ENCODE data around the genes SPDYE11 and ABHD11.

DNA sequence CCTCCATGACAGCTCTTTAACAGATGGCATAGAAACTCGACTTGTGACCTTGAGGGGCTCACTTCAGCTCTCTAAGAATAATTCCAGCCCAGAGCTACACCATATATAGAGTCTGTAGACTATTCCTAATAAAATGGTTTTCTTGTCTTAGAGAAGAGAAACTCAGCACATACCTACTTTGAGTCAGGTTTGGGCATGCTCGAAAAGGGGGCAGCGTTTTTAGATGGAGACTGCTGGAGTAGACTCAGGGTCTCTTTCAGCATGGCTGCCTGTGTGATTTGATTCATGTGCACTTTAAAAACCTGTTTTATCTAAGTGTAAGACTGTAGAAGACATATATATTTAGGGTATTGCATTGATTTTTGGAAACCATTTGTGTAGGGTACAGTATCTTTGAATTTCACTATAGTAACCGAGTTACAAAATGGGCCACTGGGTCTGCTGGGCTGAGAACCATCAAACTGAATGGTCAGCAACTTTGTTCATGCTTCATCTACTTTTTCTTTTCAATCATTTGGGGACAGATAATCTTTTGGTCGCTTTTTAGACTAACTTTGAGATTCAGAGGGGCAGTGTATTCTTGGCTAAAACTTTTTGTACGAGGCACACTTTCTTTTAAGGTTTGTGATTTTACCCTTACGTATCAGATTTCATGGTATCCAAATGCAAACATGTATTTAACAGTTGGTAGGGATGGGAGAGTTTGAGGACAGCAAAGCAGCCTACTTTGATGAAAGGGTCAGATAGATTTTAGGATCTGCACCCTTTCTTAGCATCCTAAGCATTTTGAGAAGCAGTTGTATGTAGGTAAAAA, 346.1 kb downstream of the AUTS2 start:
- PRO-cap: no peak
- RRBS, 2 experiments: no CpG with 5 or more reads among the region's 7 CpGs

- PRO-cap: no peak
- RRBS, 2 experiments: no CpG with 5 or more reads among the region's 5 CpGs
Measured at GRCh38 chr7:70140640-70141459, 542.6 kb downstream of the AUTS2 start.

GRCh38 chr7:70152051-70152567, 553.8 kb downstream of the AUTS2 start:
- PRO-cap: no peak
- RRBS, 2 experiments: no CpG with 5 or more reads among the region's 1 CpG

DNA sequence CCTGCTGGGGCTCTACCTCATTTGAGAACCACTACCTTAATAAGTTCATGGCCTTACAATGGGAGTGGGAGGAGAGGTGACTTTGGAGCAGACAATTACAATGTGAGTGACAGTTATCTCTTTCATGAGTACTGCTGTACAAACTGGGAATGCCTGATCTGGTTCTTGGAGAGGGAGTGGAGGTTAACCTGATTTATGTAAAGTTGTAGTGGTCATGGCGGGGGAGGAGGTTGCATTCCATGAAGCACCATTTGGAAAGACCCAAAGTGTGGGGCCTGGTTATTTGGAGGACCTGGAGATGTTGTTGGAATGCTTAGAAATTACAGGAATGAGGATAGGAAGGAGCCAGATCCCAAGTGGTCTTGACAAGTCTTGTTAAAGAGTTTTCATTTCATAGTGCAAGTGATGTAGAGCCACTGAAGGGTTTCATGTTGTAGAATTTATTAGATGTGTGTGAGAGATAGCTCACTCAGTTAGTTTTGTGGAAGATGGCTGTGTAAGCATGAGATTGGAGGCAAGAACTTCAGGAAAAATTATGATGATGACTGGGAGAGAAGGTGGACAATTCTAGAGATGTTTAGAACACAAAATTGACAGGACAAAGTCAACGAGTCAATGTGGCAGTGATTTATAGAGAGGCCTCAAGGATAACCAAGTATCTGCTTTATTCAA, 559.7 kb downstream of the AUTS2 start:
- PRO-cap: no peak
- RRBS, 2 experiments: no CpG with 5 or more reads among the region's 2 CpGs

DNA sequence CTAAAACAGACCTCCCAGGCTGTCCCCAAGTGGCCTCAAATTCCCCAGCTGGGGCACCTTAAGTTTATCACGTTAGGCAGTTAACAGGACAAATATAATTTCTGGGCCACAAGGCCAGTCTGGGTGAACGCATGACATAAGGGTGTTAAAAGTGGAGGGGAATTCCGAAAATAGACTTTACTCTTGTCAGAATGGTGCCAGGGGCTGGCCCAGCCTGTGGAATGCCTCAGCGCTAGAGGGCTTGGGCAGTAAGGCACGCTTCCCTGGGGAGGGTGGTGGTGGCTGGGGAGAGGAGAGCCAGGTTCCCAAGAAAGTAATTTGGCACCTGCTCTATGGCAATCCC, 463.4 kb upstream of the GALNT17 start:
- PRO-cap: no peak
- RRBS, 2 experiments: no CpG with 5 or more reads among the region's 5 CpGs

DNA sequence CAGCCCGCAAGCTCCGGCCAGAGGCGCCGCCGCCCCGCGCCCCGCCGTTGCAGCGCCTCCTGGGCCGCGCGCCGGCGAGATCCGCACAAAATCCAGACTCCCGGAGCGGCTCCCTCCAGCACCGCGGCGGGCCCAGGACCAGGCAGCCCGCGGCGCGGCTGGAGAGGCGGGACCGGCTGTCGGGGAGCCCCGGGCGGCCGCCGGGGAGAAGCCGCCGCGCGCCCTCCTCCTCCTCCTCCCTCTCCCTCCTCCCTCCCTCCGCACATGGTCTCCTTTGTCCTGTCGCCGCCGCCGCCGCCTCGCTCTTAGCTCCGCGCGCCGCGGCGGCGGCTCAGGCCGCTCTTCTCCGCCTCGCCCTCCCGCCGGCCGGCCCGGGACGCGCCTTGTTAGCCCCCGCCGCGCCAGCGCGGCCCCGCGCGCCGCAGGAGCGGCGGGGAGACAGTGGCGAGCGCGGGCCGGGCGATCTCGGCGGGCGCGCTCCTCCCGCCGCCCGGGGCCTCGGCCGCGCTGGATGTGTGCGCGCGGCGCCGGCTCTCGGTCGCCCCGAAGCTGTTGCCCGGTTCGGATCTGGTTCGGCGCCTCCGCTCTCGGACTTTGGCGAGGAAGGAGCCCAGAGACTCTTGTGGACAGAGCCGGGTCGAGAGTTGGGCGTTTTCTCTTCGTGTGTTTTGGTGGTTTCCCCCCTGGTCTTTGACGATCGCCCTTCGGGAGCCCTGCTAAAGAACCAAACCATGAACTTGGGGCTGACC, 437.5 kb upstream of the GALNT17 start:
- PRO-cap: no peak
- RRBS, 2 experiments: 1 to 2% methylated on average over 60 to 63 of the region's 107 CpGs

DNA sequence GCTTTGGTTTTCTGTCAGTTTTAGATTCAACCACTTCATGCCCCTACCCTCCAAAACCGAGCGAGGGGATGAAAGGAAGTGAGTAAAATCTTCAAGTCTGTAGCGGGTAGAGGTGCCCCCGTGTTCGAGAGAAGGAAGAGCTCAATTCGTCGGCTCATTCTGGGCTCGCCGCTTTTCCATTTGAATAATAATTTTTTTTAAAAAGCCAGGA, 436.2 kb upstream of the GALNT17 start:
- PRO-cap: no peak
- RRBS, 2 experiments: no CpG with 5 or more reads among the region's 9 CpGs

GRCh38 chr7:71239560-71240044, 107.7 kb downstream of the GALNT17 start:
- PRO-cap: no peak
- RRBS, 2 experiments: no CpG with 5 or more reads among the region's 3 CpGs

- PRO-cap: no peak
- RRBS, 2 experiments: no CpG with 5 or more reads among the region's 4 CpGs
Measured at GRCh38 chr7:71303409-71303777, 171.4 kb downstream of the GALNT17 start.

DNA sequence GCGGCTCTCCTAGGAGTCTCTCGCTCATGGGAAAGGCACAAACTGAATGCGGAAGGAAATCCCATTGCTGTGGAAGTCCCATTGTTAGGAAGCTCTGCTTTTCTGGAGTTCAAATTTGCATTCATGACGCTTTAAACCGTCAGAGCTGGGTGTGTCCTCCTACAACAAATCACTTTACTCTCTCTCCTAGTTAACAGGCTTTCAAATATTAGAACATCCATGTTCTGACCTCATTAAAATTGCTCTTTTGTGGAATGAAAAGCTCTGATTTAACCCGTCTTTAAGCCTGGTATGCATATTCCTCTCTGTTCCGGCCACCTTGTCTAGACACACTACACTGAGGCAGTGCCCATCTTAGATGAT, at the start of gene SPDYE11:
SPDYE11 (minus strand) TSS at position 86 of the 363 bp plus-strand sequence.
- PRO-cap: no peak
- RRBS, 2 experiments: no CpG with 5 or more reads among the region's 7 CpGs

GRCh38 chr7:73201233-73201518, 45.9 kb upstream of the SPDYE10 start:
- PRO-cap: no peak
- RRBS, 2 experiments: no CpG with 5 or more reads among the region's 6 CpGs

DNA sequence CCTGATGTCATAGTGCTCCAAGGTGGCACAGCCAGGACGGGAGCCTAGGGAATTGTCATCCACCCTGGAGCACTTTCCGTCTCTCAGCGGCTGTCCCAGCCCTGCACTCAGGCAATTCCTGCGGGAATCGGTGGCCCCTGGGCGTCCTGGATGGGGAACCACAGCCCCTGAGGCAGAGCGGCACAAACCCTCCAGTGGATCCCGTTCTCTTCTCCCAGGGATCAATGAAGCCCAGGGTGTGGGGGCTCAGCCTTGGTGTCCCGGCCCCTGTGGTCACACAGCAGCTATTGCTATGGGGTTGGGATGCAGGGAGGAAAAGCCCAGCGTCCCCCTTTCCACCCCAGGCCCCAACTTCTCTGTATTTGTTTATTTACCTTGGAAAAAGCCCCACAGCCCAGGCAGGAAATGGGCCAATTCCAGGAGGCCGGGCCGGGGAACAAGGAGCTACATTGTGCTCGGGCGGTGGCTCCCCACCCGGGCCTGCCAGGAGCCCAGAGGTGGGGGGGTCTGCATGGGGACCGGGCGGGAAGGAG, 23.3 kb upstream of the FZD9 start:
- PRO-cap: no peak
- RRBS, 2 experiments: under 1 to 6% methylated on average over 4 of the region's 17 CpGs

GRCh38 chr7:73535163-73535660, 13.1 kb upstream of the BAZ1B start:
- PRO-cap: no peak
- RRBS, 2 experiments: no CpG with 5 or more reads among the region's 6 CpGs

DNA sequence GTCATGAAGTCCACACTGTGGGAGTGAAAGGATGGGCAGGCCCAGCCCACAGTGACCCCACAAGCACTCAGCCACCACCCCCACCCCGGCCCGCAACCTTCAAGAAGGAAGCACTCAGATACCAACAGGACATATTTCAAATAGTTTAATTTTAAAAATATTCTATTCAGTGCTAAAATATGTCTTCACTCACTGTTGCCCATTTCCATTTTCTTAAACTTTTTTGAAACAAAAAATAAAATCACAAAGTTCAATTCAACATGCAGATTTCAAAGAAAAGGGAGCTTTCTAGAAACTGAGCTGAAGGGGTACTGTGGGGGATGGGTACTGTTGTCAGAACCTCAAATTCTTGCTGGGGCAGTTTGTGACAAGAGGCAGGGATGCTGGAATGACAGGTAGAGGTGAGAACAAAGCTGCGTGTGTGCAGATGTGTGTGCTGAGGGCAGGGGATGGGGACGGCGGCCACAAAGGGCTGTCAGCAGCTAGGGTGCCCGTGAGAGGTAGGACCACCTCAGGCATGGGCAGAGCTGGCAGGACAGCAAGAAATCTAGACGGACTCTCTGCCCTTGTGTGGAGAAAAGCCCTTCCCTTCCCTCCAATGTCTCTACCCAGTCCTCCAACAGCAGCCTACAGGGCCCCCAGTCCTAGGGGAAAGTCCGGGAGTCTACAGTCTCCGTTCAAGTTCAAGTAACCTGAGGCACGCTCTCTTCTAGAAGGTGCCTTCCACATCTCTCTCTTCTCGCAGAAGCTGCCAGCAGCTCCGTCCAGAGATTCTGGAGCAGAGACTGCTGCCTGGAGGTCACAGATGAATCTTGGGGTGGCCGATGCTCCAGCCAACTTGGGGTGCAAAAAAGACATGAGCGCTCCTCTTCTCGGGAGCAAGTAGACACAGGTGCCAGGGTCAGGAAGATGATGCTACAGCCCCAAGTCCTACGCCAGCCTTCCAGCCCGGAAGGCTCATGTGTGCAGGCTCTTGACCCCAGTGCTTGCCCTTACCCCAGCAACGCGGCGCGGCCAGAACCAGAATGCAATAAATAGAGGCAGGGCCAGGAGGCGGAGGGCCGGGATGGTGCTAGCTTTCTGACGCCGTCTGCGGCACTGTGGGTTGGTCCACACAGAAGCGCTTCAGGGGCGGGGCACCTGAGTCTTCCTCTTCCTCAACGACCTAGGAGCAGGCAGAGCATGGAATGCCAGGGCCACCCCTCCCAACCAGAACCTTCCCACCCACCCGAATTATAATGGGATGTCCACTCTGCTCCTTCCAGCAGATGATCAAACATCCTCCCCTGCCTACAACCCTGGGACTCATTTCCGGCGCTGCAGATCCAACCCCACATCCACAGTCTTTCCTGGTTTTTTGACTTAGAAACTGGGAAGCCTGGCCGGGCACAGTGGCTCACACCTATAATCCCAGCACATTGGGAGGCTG, 14.6 kb upstream of the BAZ1B start:
- PRO-cap: no peak
- RRBS, 2 experiments: 92 to 93% methylated on average over 3 of the region's 33 CpGs

DNA sequence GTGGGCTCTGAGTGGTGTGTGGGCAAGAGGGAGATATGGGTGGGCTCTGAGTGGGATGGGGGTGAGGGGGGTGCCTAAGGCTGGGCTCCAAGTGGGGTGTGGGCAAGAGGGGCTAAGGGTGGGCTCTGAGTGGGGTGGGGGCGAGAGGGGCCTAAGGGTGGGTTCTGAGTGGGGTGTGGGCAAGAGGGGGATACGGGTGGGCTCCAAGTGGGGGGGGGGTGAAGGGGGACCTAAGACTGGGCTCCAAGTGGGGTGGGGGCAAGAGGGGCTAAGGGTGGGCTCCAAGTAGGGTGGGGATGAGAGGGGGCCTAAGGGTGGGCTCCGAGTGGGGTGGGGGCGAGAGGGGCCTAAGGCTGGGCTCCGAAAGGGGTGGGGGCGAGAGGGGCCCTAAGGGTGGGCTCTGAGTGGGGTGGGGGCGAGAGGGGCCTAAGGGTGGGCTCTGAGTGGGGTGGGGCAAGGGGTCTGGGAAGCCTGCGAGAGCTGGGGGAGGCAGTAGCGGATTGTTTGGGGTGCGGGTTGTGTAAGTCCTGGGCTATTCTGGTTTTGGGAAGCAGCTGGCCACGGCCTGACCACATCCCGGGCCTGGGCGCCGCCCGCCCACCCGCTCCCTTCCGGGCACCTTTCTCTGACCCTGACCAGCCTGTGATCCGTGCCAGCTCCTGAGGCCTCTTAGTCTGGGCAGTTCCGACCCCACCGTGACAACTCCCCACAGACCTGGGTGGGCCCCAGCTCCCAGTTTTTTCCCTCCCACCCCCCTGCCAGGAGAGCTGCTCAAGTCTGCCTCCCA, 22.1 kb upstream of the TBL2 start:
- PRO-cap: no peak
- RRBS, 2 experiments: 81 to 88% methylated on average over 6 of the region's 20 CpGs

DNA sequence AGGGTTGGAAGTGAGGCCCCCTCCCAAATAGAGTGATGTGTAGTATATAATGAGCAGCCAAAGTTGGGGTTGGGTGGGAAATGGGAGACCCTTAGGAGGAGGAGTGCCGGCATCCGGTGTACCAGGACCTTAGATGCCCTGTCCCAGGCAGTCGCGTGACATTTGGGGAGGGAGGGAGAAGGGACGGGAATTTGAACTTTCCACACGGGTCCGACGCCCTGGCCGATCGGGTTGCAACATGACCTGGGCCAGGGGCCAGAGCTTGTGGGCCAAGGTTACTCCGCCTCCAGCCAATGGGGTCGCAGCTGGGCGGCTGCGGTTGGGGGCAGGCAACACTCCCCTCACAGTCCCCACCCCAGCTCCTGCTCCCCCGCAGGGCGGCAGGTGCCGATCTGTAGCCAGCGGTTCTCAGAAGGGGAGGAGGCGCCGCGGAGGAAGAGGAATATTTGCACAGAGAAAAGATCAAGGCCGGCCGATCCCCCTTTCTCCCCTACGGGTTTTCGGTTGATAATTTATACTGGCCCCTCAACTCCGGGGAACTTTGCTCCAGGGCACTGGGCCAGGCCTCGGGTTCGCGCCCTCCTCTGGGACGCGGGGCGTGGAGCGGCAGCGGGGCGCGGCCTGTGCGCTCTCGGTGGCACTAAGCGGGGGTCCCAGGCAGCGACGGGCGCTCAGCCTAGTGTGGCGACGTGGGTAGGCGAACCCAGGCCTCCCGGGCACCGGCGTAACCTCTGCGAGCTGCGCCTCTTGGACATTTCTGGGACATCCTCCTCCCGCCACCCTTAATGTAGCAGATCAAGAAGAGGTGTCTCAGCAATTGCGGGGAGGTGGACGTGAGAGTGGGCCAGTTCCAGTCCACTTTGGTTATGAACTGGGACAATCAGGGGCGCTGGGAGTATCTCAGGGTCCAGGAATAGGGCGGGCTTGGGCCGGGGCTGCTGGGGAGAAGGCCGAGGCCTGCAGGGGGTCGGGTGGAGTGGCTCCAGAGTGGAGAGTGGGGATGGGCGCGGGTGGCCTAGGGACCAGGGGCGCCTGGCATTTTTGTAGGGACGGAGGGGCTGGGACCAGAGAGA, 1.2 kb downstream of the MLXIPL start:
- PRO-cap: no peak
- RRBS, 2 experiments: 0% methylated on average over 2 of the region's 62 CpGs; no CpG with 5 or more reads in 1 of the 2 experiments

DNA sequence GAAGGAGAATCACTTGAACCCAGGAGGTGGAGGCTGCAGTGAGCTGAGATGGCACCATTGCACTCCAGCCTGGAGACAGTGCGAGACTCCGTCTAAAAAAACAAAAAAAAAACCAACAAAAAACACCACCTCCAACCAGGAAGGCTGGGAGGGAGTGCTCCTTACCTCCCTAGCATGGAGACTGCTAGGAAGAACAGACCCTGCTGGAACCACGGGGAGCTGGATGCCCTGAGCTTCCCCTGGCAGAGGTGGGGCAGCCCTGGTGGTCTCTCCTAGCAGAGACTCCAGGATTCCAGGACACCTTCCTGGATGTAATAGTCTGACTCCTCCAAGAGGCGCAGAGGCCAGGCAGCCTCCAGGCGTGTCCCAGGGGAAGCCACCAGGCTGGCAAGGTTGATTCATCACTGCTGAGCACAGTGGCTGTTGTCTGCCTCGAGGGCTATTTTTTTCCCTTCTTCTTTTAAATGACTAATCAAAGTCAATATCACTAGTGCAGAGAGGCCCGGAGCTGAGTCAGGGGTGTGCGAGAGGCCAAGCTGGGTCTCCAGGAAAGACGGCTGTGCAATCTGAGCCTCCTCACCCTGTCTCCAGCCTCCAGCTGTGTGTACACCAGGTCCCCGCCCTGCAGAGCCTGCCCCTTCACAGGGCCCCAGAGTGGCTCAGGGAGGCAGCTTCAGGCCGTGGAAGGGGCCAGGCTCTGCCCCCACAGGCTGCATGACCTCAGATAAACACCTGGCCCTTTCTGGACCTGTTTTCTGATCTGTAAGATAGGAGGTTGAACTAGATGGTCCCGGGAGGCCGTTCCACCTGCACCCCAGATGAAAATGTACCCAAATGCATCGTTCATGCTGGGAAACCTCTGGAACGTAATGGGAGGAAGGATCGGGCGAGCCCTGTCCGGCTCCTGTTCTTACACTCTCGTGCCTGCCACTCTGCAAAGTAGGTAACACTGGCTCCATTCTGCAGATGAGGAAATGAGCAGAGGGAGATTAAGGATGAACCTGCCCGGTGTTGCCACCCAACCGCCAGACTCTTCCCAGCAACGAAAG, 3.8 kb downstream of the STX1A start:
- PRO-cap: no peak
- RRBS, 2 experiments: 86% methylated on average over 8 of the region's 22 CpGs; no CpG with 5 or more reads in 1 of the 2 experiments

DNA sequence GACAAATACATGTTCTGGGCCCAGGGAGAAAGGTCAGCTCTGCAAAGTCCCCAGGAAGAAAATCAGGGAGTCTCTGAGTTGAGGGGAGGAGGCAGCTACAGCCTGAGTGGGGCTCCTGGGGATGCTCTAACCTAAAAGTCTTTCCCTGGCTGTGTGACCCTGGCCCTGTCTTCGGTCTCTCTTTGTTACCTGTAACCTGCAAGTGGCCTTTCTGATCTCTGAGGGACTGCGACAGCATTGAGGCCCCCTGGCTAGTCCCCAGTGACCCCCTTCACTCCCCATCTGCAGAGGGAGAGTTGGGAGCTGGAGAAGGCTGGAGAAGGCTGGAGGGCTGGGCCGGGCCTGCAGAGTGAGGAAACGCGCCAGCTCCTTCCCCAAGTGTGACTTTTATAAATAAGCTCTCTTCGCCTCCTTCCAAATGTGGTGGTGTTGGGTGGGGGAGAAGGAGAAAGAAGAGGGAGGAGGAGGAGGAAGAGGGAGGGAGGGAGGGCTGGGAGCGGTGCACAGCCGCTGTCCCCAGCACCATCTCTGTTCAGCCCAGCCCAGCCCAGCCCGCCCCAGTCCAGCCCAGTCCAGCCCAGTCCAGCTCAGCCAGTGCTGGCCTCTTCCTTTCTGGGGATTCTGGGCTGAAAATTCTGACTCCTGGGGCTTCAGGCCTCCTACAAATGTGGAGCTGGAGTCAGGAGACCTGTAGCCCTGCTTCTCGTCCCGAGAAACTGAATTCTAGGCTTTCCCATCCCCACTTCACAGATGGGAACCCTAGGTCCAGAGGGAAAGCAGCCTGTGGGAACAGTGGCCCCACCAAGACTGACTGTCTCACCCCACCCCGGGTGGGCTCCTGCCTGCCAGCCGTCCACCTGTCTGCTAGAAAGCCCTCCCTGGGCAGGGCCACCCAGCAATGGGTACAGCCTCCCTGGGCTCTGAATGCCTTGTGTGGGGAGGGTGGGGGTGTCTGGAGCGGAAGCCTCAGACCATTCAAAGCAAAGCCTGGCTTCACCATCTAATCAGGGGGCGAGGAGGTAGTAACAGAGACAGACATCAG, 2.4 kb downstream of the STX1A start:
- PRO-cap: no peak
- RRBS, 2 experiments: no CpG with 5 or more reads among the region's 15 CpGs

GRCh38 chr7:73737812-73738897, at the start of gene ABHD11:
Gene ABHD11 (minus strand): TSS chr7:73738802.
- PRO-cap: unidirectional peak, plus-strand start at chr7:73738340; bidirectional peak, plus-strand start at chr7:73739001, minus-strand start at chr7:73738802
- RRBS, 2 experiments: under 1 to 7% methylated on average over 6 to 9 of the region's 60 CpGs

GRCh38 chr7:73829840-73830343, 904 bp upstream of the CLDN4 start:
- PRO-cap: no peak
- RRBS, 2 experiments: no CpG with 5 or more reads among the region's 7 CpGs